ENCODE measurements around the genes OR2AK2 and OR2M7.

GRCh38 chr1:246617748-246618351, 51.6 kb downstream of the CNST start:
- PRO-cap = no peak

DNA sequence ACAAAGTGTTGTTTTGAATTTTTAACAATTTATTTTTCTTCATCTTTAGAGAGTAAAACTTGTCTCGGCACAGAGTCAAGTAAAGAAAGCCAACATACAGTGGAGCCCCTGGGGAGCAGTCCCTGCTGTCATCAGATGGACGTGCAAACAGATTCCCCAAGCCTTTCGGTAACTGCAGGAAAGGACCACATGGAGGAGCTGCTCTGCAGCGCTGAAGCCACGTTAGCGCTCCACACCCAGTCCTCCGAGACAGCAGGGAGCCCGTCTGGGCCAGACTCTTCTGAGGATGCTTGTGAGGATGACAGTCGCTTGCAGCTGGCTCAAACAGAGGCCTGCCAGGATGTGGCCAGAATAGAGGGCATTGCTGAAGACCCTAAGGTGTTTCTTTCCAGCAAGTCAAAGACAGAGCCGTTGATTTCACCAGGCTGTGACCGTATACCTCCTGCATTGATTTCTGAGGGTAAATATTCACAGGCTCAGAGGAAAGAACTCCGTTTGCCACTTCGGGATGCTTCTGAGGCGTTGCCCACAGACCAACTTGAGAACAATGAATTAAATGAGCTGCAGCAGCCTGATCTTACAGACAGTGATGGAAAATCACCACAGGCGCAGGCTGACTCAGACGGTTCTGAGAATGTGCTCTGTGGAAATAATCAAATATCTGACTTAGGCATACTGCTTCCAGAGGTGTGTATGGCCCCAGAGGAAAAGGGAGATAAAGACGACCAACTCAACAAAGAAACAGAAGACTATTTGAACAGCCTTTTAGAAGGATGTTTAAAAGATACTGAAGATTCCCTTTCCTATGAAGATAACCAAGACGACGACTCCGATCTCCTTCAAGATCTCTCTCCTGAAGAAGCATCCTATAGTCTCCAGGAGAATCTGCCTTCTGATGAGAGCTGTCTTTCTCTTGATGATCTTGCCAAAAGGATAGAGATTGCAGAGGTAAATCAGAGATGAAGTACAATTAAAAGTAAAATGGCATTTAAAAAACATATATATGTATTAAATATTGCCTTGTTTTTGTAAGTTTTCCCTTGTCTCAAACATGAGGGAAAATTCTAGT, 76.8 kb upstream of the SCCPDH start:
- PRO-cap = no peak

GRCh38 chr1:246850593-246851729, 80.8 kb downstream of the AHCTF1 start:
- PRO-cap = no peak

- PRO-cap = no peak
These were observed 41.9 kb downstream of the AHCTF1 start for GRCh38 chr1:246889702-246890387.

GRCh38 chr1:247112897-247113619, 8.9 kb upstream of the ZNF669 start:
- PRO-cap = no peak

DNA sequence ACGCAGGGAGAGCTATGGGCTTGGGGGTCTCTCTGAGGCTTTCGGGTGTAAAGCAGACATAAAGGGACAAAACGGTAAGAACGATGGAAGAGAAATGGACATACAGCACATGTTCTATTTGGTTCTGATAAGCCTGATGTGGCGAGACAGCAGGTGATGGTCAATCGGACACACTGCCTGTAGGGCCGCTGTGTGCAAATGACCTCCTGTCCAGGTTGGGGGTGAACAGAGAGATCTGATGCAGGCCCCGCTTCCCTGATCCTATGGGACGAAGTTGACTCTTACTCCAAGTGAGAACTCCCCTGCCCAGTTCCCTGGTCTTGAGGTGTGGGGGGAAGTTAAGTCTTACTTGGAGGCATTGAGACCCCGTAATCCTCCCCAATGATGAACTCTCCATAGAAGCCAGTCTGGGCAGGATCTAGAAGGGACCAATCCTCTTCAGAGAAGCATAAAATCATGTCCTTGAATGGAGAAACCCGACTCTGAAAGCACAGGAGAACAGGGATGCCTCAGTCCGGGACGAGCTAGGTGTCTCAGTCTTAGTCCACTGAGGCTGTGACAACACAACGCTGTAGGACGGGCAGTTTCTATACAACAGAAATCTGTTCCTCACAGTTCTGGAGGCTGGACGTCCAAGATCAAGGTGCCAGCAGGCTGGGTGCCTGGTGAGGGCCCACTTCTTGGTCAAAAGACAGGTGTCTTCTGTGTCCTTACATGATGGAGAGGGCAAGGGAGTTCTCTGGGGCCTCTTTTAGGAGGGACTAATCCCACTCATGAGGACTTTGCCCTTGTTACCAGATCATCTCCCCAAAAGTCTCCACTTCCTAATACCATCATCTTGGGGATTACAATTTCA, 21.5 kb downstream of the ZNF496 start:
- PRO-cap = no peak

GRCh38 chr1:247331076-247331252, 703 bp downstream of the ZNF496 start:
- PRO-cap = bidirectional peak, plus-strand start at chr1:247331321, minus-strand start at chr1:247331221

DNA sequence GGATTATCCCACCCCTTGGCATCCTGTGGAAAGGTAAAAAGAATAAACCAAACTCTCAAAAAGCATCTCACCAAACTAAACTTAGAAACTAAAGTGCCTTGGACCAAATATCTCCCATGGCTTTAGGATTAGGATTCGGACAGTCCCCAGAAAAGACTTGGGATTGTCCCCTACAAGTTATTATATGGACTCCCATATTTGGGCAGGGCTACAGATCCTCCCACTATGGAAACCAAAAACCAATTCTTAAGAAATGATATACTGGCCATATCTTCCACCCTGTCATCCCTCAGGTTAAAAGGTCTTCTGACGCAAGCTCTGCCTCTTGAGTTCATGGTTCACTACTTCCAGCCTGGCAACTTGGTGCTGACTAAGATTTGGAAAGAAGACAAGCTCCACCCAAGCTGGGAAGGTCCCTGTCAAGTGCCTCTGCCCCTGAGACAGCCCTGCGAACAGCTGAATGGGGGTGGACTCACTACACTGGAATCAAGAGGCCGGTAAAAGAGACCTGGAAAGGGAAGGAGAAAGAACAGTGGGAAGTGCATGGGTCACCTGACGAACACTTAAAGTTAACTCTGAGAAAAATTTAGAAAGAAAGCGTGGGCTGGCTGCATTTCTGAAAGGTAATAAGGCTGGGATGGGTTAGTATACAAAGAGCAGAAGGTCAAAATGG, 25.9 kb upstream of the ZNF496 start:
- PRO-cap = no peak

- PRO-cap = no peak
These were observed 17.7 kb downstream of the OR2B11 start for GRCh38 chr1:247440138-247440748.

- PRO-cap = no peak
These were observed at the start of gene OR2AK2 for GRCh38 chr1:247964821-247965300. OR2AK2 (plus strand) TSS chr1:247965233.

- PRO-cap = no peak
These were observed at the start of gene OR2M7 for GRCh38 chr1:248324391-248325009. OR2M7 (minus strand) TSS chr1:248324568.

DNA sequence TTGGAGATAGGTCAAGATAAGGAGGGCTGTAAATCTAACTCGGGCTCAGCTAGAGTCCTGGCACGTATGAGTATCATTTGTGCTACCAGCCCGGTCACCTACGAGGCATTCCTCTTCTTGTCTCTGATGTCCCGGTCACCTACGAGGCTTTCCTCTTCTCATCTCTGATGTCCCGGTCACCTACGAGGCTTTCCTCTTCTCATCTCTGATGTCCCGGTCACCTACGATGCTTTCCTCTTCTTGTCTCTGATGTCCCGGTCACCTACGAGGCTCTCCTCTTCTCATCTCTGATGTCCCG, 23.0 kb downstream of the SH3BP5L start:
- PRO-cap = no peak

GRCh38 chr1:248824628-248825139, 1.0 kb downstream of the SH3BP5L start:
- PRO-cap = no peak

- PRO-cap = no peak
These were observed 4.9 kb downstream of the ZNF672 start for GRCh38 chr1:248842760-248843449.

DNA sequence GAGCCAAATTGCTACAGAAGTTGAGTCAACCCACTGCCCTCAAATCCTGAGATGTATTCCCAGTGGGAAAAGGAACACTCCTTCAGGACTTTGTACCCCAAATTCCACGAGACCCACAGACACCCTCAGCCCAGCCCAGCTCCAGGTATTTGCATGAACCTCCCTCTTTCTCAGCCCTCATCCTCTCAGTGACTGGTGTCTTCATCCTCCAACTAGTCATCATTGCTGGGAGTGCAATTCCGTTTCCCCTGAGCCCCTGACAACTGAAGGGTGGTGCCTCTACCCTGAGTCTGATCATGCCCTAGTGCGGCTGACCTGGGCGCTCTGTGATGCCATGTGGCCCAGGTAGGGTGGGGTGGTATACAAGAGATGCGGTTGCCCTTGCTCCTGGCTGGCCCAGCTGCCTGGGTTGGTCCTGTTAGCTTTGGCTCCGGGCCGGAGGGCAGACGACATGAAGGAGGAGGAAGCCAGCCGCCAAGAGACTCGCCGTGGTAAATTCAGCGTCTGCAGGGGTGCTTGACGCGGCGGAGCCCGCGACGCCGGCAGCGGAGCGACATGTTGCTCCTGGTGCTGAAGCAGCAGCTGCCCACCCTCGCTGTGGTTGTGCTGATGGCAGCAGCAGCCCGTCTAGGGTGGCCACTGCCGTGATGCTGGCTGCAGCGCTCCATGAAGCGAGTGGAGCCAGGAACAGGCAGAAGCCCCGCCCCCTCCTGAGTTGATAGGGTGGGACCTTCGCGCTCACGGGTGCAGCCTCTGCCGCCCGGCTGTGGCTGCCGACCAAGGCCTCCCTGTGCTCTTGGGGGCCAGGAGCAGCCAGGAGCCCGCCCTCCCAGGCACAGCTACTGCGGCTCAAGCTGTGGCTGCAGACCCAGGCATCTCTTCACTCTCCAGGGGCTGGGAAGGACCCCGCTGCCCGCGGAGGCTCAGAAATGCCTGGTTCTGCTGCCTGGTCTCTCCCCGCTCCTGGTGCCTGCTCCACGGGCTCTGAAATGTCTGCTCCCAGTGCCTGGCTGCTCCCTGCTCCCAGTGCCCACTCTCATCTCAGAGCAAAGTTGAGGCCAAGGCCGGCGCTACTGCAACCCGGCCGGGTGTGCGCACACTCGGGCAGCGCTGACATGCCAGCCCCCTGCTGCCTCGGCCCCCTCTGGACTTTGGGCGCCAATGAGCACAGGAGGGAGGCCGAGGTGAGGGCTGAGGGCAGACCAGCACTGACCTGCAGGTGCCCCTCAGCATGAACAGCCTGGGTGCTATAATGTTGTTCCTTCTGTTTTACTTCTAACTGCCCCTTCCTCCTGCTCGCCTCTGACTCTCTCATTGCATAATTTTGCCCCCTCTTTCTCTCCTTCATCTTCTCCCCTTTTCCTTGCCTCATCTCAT, 4.2 kb upstream of the ZNF692 start:
- PRO-cap = unidirectional peak, minus-strand start at position 668 of the sequence

DNA sequence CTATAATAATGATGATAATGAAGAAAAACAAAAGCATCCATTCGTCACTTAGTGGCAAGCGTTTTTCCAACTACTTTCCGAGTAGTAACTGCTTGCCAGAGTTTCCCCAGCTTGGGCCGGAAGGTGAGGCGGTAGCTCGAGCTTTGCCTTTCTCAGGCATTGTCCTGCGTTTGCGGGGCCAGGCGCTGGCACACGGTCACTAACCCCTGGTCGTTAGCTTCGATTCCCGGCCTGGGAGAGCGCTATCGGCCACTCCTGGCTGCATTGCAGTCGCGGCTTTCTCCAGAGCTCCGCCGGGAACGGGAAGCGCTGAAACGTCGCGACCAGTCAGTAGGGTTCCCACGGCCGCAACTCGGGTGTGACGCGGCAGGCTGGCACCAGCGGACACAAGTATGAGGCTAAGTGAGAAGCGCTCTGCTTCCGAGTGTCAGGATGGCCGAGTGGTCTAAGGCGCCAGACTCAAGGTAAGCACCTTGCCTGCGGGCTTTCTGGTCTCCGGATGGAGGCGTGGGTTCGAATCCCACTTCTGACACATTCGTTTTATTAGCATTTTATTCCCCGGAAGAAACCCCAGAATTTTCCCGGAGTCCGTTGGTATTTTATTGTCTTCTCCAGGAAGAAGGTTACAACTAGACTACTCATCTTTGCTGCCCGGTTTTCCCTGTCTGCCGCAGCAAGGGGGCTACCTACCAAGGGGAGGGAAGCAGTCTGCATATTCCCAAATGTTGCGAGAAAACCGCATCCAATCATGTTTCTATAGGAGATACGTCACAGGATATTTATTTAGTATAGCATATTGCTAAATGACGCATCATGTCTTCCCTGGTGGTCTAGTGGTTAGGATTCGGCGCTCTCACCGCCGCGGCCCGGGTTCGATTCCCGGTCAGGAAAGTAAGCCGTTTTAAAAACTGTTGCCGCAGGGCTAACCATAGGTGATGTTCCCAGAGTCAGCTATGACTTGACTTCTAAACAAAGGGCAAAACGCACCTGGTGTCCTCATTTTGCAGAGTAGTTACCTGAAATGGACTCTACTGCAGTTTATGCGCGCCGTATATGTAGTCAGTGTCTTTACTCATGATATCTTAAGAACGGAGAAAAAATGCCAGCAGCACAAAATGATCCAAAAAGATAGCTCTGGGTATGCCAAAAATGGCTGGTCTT, 14.9 kb upstream of the ZNF692 start:
- PRO-cap = bidirectional peak, plus-strand start at position 423 of the sequence, minus-strand start at position 304 of the sequence; unidirectional peak, plus-strand start at position 814 of the sequence